ENCODE measurements around a stretch of chr17.

- PRO-cap = no peak
- RAMPAGE, long total RNA, 4 experiments = start-site peak on the minus strand in 2 of 4 experiments, at chr17:16746788-16746860 at its widest, 5 to 21 reads per replicate
Measured at GRCh38 chr17:16746484-16747122, 56.6 kb downstream of the CCDC144A start.

GRCh38 chr17:16973505-16974110 is 1.7 kb upstream of the TNFRSF13B start:
- PRO-cap = no peak
- RAMPAGE, long total RNA, 4 experiments = no peak in any of the 4 experiments

DNA sequence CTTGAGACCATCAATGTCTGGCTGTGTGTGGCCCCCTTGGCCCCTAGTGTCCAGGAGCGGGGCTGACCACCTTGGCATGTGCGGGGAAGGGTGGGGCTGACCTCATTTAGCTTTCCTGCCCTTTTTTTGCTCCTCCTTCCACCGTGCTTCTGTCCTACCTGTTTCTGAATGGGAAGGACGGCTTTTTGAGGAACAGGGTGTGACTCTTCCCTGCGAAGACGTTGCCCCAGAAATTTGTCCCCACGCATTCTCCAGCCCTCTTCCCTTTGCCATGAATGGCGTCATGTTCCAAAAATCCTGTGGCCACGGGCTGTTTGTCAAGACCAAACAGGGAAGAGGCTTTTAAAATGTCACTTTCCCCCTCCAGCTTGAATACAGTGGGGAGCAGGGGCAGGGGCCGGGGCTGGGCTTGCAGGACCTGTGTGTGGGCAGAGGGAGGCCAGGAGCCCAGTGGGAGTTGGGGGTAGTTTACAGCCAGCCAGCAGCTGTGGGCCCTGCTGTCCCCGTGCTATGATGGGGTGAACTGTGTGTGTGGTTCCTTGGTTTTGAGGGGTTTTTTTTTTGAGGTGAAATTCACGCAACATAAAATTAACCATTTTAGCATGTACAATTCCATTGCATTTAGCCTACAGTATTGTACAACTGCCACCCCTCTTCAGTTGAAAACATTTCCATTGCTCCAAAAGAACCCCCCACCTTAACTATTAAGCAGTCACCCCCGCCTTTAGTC is 14.0 kb downstream of the MPRIP start:
- PRO-cap = no peak
- RAMPAGE, long total RNA, 4 experiments = no peak in any of the 4 experiments

GRCh38 chr17:17078228-17078837 is 36.1 kb downstream of the MPRIP start:
- PRO-cap = no peak
- RAMPAGE, long total RNA, 4 experiments = no peak in any of the 4 experiments

GRCh38 chr17:17092066-17092843 is 50.0 kb downstream of the MPRIP start:
- PRO-cap = no peak
- RAMPAGE, long total RNA, 4 experiments = no peak in any of the 4 experiments

DNA sequence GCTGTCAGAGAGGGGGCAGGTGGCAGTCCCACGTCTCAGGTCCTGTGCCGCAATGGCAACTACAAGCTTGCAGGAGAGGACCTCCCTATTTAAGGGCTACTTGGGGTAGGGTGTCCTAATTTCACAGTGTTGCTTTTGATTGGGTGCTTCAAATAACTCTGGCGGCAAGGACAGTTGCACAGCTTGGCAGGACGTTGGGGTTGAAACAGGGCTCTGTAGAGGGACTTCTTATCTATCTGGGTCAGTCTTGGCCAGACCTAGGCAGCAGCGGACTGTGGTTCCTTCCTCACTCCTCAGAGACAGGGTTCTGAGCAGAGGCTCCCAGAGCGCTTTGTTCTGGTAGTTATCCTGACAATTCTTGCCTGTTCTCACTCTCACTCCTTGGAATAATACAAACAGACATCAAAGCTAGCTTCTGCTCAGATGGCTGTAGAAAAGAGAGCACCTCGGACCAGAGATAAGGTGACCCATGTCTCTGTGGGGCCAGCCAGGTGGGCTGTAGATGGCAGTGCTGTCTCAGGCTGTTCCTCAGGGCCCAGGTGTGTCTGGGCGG is 61.2 kb downstream of the PLD6 start:
- PRO-cap = no peak
- RAMPAGE, long total RNA, 4 experiments = no peak in any of the 4 experiments

GRCh38 chr17:17173838-17174185 is 32.3 kb downstream of the PLD6 start:
- PRO-cap = no peak
- RAMPAGE, long total RNA, 4 experiments = start-site peak on the plus strand in 1 of 4 experiments, at chr17:17173928-17174018 at its widest, 18 reads per replicate

DNA sequence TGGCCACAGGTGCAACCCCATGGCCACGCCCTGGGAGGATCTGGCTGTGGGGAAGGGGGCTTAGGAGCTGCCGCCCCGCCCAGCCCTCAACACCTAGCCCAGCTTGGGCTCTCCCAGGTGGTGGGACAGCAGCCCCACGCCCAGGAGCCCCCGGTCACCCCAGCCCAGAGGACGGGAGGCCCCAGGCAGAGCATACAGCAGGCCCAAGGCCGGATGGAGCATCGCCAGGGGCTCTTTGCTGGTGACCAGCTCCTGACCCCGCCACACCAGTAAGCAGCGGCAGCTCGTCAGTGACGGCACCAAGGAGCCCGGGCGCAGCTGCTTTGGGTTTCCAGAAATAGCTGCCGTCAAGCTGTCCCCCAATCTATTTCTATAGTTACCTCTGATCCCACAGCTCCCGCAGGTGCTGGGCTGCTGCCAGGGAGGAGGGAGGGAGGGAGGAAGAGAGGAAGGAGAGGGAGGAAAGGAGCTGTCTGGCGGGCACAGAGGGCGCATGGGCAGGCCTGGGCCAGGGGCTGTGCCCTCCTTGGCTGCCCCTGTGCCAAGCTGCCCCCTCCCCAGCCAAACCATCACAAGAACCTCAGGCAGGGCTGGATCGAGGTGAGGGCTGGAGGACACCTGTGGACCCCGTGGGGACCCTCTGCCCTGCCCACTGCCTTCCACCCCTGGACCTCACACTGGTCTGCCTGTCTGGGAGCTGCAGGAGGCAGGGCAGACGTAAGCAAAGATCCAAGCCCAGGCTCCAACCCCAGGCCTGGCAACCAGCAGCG is 10.8 kb upstream of the RASD1 start:
- PRO-cap = no peak
- RAMPAGE, long total RNA, 4 experiments = no peak in any of the 4 experiments

DNA sequence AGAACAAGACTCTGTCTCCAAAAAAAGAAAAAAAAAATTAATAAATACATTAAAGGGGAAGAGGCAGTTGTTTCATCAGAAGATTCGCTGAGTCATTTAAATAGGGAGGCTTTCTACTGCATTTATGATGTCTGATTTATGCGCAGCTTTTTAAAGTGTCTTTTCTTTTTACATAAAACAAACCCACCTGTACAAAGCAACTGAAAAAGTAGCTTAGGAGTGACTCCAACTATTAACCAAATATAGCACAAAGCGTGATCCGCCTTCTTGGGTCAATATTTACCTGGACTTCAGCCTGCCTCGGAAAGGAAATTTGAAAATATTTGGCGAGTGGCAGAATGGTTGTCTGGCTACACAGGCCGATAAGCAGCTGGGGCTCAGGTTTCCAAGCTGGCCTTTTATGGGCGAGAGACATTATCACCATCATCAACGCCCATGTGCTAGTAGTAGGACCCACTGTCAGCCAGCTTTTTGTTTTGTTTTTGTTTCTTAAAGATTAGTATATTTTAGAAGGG is 42.4 kb upstream of the RASD1 start:
- PRO-cap = no peak
- RAMPAGE, long total RNA, 4 experiments = no peak in any of the 4 experiments

GRCh38 chr17:17565531-17566133 is 25.9 kb downstream of the PEMT start:
- PRO-cap = no peak
- RAMPAGE, long total RNA, 4 experiments = no peak in any of the 4 experiments

DNA sequence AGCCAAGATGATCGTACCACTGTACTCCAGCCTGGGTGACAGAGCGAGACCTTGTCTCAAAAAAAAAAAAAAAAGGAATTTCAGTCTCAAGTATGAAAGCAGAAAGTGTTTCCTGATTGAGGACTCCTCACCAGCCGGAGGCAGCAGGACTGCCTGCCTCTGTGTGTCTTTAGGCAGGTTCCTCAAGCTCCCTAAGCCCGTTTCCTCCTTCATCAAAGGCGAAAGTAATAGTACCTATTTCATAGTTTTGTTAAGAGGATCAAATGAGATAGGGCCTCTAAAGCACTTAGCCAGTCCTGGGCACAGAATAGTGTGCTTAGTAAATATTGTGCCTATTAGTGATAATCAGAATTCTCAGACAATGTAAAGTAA is 9.1 kb downstream of the RAI1 start:
- PRO-cap = no peak
- RAMPAGE, long total RNA, 4 experiments = no peak in any of the 4 experiments

- PRO-cap = no peak
- RAMPAGE, long total RNA, 4 experiments = no peak in any of the 4 experiments
Measured at GRCh38 chr17:17720130-17720474, 38.8 kb downstream of the RAI1 start.

DNA sequence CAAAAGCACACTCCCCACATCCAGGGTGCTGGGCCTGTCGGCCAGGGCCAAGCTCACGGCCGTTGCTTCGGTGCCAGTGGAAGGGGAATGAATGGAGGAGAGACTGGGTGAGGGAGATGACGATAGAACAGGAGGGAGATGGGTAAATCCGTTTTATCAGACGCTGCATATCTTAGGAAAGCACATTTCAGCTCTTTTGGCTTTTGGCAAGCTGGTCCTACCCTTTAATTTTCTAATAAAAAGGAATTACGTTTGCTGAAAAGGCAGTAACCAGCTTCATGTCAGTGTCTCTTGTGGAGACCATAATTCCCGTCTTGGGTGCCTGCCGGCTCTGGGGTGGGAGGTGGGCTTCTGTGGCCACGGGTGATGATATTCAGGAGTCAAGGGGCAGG is 60.5 kb downstream of the RAI1 start:
- PRO-cap = no peak
- RAMPAGE, long total RNA, 4 experiments = no peak in any of the 4 experiments

GRCh38 chr17:17752109-17753247 is 71.2 kb downstream of the RAI1 start:
- PRO-cap = no peak
- RAMPAGE, long total RNA, 4 experiments = start-site peak on the plus strand in 1 of 4 experiments, at chr17:17752379-17752433 at its widest, 5 reads per replicate

DNA sequence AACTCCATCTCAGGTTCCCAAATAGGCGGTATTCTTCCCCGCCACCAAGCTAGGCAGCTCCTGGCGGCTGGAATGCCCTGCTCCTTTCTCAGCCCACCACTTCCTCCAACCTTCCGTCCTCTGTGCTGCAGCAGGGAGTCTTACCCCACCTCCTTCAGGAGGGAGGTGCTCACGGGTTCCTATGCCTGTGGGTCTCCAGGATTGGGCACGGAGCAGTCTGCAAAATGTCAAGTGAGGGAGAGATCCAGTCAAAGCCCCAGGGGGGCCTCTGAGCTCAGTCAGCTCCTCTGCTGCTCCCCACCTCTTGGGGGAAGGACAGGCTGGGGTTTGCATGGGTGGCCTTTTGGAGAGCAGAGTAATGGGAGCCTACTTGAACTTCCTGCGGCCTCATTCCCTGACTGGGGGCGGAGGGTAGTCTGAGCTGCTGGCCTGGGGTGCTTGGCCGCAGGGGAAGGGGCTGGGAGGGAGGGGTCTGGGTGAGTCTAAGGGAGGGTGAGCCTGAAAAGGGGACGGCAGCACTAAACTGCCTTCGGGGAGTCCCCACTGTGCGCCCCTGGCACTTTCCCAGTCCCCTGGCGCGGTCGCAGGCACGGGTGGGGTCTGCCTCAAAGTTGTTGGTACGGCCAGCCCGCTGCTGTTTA is 55.5 kb downstream of the SREBF1 start:
- PRO-cap = no peak
- RAMPAGE, long total RNA, 4 experiments = no peak in any of the 4 experiments

GRCh38 chr17:17849545-17850690 is 13.1 kb upstream of the SREBF1 start:
- PRO-cap = no peak
- RAMPAGE, long total RNA, 4 experiments = no peak in any of the 4 experiments

- PRO-cap = no peak
- RAMPAGE, long total RNA, 4 experiments = no peak in any of the 4 experiments
Measured at GRCh38 chr17:17928226-17928641, 44.0 kb downstream of the TOM1L2 start.

GRCh38 chr17:17965225-17965946 is 6.8 kb downstream of the TOM1L2 start:
- PRO-cap = no peak
- RAMPAGE, long total RNA, 4 experiments = no peak in any of the 4 experiments

DNA sequence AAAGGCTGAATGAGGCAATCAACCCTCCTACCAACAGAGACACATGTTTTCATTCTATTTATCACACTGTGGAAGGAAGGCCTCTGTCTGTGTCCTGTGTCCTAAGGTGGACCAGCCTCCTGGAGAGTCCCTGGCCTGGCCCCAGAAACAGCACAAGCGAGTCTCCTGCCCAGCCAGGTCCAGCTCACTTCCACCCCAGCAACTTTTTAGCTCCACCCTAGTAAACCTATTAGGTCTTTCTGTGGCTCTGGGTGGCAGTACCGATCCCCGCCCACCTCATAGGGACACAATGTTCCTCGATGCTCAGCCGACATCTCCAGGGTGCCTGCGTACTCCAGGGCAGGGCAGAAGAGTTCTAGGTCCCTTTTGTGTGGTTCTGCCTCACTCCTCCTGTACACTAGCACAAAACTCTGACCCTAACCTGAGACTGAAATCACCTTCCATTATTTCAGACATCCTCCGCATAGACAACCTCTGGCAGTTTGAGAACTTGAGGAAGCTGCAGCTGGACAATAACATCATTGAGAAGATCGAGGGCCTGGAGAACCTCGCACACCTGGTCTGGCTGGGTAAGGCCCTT is 10.8 kb downstream of the DRC3 start:
- PRO-cap = no peak
- RAMPAGE, long total RNA, 4 experiments = no peak in any of the 4 experiments

- PRO-cap = no peak
- RAMPAGE, long total RNA, 4 experiments = no peak in any of the 4 experiments
Measured at GRCh38 chr17:18031953-18032529, 6.9 kb downstream of the ATPAF2 start.

Measured in sigmoid colon (tissue), 4 donors.